Right cardiac atrium (tissue), 1 donor: Measurements from ENCODE around the gene PGM2.

DNA sequence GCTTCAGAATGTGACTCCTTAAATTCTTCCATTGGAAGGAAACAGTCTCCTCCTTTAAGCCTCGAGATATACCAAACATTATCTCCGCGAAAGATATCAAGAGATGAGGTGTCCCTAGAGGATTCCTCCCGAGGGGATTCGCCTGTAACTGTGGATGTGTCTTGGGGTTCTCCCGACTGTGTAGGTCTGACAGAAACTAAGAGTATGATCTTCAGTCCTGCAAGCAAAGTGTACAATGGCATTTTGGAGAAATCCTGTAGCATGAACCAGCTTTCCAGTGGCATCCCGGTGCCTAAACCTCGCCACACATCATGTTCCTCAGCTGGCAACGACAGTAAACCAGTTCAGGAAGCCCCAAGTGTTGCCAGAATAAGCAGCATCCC lies 161.9 kb downstream of the STIM2 start:
- PRO-cap = no peak

GRCh38 chr4:28402771-28403166 lies 1542.1 kb downstream of the STIM2 start:
- PRO-cap = no peak

DNA sequence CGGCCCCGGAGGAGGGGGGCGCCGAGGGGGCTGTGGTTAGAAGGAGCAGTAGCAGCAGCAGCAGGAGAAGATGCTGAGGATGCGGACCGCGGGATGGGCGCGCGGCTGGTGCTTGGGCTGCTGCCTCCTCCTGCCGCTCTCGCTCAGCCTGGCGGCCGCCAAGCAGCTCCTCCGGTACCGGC lies 1.1 kb downstream of the PCDH7 start:
- PRO-cap = no peak

DNA sequence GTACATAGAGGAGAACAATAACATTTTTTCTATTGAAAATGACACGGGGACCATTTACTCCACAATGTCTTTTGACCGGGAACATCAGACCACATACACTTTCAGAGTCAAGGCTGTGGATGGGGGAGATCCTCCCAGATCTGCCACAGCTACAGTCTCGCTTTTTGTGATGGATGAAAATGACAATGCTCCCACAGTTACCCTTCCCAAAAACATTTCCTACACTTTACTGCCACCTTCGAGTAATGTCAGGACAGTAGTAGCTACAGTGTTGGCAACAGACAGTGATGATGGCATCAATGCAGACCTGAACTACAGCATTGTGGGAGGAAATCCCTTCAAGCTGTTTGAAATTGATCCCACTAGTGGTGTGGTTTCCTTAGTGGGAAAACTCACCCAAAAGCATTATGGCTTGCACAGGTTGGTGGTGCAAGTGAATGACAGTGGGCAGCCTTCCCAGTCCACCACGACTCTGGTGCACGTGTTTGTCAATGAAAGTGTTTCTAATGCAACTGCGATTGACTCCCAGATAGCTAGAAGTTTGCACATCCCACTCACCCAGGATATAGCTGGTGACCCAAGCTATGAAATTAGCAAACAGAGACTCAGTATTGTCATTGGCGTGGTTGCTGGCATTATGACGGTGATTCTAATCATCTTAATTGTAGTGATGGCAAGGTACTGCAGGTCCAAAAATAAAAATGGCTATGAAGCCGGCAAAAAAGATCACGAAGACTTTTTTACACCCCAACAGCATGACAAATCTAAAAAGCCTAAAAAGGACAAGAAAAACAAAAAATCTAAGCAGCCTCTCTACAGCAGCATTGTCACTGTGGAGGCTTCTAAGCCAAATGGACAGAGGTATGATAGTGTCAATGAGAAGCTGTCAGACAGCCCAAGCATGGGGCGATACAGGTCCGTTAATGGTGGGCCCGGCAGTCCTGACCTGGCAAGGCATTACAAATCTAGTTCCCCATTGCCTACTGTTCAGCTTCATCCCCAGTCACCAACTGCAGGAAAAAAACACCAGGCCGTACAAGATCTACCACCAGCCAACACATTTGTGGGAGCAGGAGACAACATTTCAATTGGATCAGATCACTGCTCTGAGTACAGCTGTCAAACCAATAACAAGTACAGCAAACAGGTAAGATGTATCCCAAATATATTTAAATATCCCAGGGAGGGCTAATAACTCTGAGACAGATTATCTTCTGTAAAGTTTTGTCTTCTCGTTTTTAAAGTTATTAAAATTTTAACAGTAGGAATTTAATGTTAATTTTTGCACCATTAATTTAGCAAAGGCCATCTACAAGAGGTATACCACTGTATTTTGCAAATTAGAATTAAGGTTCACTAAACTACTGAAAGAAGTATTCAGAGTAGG lies 3.8 kb downstream of the PCDH7 start:
- PRO-cap = no peak

DNA sequence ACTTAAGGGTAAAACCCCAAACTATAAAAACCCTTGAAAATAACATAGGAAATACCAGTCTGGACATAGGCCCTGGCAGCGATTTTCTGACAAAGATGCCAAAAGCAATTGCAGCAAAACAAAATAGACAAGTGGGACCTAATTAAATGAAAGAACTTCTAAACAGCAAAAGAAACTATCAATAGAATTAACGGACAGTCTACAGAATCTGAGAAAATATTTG lies 255.7 kb downstream of the ARAP2 start:
- PRO-cap = no peak

DNA sequence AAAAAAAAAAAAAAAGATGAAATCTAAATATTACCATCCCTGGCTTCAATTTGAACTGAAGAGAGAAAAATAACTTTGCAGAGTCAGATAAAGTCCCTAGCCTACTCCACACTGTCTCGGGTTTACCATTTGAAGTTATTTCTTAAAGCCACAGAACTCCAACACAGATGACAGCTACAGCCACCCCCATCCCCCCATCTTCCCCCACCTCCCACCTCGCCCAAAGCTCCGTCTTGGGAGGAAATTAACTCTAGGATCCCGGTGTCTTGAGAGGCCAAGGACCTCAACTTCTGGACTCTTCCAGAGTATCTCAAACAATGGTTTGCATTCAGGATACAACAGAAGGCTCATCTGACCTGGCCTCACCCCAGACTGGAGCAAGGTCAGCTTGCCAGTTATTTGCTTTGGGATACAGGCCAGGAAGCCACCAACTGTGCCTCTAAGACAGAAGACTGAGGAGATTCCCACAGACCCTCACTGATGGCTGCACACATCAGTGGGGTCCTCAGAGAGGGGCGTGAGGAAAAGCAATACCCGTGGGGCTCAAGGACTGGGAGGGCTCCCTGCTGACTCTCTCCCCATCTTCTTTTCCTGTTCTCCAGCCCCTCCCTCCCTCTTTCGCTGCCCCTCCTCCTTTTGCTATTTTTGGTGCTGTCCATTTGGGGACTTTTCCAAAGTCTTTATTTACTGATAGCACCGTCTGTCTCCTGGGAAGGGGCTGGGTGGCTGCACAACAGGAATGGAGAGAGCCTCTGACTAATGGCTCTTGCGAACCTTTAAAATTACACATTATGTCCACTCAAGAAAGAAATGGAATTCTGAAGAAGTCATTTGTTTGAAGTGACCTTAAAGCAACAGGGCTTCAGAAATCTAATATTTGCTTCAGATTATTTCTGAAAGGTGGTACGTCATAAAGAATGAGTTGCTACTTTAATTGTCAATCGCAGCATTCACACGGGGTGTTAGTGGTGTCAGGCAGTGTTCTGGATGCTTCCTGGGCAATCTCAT lies 23.3 kb downstream of the RELL1 start:
- PRO-cap = unidirectional peak, minus-strand start at position 585 of the sequence

GRCh38 chr4:37666431-37667222 lies 19.5 kb downstream of the RELL1 start:
- PRO-cap = no peak

DNA sequence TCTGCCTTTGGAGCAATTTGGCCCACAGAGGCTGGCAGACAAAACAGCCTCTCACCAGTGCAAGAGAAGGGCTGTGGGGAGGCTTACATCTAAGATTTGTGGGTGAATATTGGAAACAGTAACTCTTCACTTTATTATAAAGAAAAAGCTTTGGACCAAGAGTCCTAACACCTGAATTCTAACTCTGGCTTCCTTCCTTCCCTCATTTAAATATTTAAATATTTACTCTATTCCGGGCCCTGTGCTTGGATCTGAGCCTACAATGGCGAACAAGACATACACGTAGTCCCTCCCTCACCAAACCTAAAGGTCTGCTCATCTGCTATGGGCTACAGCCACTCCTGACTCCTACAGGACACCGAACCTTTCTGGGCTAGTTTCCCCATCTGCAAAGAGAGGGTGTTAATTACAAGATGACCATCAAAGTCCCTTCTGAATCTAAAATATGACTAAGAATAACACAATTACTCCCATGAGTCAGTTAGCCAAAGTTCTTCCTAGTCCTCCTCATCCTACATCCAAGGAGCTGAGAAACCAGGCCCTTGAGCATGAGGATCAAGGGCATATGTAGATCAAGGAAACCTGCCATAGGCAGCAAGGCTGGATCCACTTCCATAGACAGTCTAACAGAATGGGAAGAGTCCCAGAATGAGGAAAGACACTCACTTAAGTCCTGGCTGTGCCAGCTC lies 9.4 kb downstream of the RELL1 start:
- PRO-cap = no peak

- PRO-cap = bidirectional peak, plus-strand start at chr4:37826440, minus-strand start at chr4:37826207; bidirectional peak, plus-strand start at chr4:37826721, minus-strand start at chr4:37826552
These were observed at the start of gene PGM2 for GRCh38 chr4:37826053-37826853. Gene PGM2, plus strand, starts transcription at chr4:37826686.

GRCh38 chr4:38050419-38050928 lies 90.3 kb downstream of the PTTG2 start:
- PRO-cap = no peak

- PRO-cap = no peak
These were observed 159.8 kb downstream of the PTTG2 start for GRCh38 chr4:38119782-38120708.

- PRO-cap = no peak
These were observed 197.2 kb downstream of the PTTG2 start for GRCh38 chr4:38157315-38157935.

- PRO-cap = no peak
These were observed 216.8 kb downstream of the PTTG2 start for GRCh38 chr4:38176842-38177557.

DNA sequence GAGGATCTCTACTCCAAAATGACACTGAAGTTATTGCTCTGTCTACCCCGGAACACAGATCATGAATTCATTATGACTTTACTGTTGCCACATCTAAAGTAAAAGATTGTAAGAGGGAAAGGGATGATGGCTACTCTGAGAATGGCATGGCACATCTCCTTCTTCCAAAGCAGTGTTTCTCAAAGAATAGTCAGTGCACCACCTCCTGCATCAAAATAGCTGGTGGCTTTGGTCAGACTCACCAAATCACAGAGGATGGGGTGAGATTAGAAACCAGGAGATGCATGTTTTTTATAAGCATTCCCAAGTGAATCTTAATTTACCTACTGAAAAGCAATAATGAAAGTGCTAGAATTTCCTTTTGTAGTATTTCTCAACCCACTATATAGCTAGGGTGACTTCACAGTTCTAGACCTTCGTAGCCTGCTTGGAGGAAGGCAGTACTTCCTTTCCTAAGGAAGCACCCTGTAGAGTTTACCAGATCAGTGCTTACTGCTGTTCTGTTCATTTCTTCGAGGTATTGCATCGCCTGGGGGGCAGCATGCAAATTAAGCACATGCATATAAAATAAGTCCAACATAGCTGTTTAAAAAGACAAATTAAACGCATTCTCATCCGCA lies 340.8 kb upstream of the KLF3 start:
- PRO-cap = no peak

DNA sequence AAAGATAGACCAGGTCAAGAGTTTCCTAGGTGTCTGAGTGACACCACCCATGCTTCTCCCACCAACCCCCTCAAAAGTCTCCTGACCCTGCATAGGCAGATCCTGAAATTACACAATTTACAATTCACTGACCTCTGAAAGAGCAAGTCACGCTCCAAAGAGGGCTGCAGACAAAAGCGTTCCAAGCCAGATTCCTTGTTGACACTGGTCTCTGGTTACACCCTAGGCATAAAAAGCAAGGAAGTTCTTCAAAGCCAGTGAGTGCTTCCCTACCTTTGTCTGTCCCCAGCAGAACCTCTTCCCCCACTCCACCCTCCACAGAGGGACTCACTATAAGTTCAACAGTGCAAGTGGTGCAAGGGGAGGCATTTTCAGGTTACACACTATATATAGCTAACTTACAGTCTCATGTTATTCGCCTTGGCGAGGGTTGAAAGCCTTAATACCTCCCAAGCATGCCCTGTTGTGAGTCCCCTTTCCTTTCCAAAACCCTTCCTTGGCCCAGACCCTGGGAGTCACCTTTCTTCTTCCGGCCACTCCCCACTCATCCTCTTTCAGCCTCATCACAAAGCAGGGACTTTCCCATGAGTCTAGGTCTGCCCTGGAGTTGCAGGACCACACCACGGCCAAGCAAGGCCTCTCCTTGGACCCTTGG lies 58.1 kb upstream of the KLF3 start:
- PRO-cap = no peak

- PRO-cap = bidirectional peak, plus-strand start at chr4:38665114, minus-strand start at chr4:38664883; bidirectional peak, plus-strand start at chr4:38665371, minus-strand start at chr4:38665287
These were observed 853 bp downstream of the KLF3 start for GRCh38 chr4:38664605-38665499.

GRCh38 chr4:38665500-38666741 lies 1.9 kb downstream of the KLF3 start:
- PRO-cap = no peak

DNA sequence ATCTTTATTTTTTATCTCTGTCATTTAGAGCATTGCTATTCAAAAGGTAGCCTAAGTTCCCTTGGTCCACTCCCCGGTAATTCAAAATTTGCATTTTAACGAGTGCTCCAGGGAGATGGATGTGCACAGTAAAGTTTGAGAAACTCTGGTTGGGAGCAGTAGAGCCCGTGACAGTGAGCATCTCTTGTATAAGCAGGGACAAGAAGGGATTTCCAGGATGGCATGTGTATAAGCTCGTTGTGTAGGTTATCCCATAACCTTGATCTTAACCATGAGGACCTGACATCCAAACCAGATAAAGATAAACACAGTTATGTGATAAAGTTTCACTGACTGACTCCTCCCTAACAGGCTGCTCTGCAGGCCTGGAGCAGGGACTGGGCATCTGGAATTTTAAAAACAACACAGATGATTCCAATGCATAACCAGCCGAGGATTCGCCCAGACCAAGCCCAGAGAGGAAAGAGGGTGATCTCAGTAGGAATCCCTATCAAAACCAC lies 22.6 kb downstream of the KLF3 start:
- PRO-cap = no peak

- PRO-cap = no peak
These were observed 29.5 kb downstream of the KLF3 start for GRCh38 chr4:38693428-38694047.

DNA sequence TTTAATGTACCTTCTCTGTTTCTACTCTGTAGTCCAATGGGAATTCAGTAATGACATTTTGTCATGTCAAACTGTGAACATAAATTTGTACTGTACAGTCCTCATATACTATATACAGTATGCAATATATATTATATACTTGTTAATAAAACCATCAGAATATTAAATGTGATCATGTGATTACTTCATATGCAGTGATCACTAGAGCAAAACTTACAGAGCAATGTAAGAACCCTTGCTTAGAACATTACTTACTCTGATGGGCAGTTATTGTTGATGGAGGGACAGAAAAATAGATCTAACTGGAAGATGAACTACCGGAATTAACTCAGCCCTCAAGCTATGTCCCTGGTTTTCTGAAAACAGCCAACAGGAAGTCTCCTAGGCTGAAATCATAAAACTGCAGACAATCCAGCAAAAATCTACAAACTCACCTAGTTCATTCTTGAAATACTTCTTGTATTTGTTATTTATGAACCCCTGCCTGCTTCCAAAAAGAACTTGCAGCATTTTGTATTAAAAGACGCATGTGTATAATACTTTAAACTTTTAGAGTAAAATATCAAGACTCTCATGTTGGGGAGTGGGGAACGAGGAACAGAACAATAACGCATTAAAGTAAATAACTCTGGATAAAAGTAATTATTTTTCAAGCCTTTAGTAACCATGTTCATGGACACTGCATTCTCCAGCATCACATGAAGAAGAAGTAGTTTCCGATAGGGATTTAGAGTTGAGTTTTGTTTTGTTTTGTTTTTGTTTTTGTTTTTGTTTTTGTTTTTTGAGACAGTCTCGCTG lies 37.1 kb downstream of the KLF3 start:
- PRO-cap = no peak